Fallopian tube (tissue), 1 donor: ENCODE measurements around a stretch of chr1.

- PRO-cap: no peak
Observed at GRCh38 chr1:27817136-27817754, 13.3 kb upstream of the PPP1R8 start.

DNA sequence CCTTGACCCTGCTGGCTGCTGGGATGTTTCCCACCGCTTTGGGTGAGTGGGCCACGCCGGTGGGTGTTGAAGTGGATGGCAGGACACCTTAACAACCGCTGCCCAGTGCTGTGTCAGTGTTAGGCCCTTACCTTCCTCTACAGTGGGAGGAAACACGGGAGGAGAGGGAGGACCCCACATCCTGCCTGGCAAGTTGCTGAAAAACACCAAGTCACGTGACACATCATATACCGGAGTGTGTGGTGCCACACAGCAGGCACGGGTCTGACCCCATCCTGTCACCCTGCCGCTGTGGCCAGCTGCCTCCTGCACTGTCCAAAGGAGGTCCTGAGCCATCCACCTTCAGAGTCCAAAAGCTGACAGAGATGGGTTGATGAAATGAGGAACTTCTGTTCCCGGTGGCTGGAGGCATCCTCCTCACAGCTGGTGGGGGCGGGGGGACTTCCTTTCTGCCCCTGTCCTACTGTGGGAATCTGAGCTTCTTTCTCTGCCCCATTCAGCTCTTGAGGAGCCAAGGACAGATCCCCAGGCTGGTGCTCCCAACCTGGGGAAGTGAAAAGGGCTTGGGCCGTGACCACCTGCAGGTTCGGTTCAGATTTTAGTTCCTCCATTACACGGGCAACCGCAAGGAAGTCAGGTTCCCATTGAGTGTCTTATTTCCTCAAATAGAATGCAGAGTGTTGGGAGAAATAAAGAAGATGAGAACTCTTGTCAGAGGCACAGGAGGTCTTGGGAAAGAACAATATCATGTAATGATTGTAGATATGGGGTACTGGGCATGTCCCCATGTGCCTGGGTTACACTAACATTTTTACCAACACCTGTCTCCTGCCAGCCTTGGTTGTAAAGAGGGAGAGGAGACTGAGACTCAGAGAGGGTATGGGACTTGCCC lies 3.1 kb upstream of the THEMIS2 start:
- PRO-cap: no peak

GRCh38 chr1:27872729-27873622 lies 632 bp downstream of the THEMIS2 start:
- PRO-cap: no peak

- PRO-cap: no peak
Observed at GRCh38 chr1:27886949-27887593, 14.7 kb downstream of the THEMIS2 start.

GRCh38 chr1:28104892-28105639 lies 16.7 kb upstream of the EYA3 start:
- PRO-cap: unidirectional peak, minus-strand start at chr1:28105158; unidirectional peak, minus-strand start at chr1:28105212

DNA sequence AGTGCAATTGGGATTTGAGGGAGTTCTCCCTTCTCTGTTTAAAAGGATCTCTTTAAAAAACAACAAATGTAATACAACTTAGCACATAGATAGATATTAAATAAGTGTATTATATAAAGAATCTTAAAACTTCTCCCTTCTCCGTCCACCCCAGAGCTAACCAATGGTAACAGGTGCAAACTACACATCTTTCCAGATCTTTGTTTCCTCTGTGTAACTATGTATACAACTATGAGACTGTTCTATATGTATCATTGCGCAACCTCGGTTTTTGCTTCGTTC lies 10.3 kb downstream of the ATP5IF1 start:
- PRO-cap: bidirectional peak, plus-strand start outside the sequence, minus-strand start at position 165 of the sequence

DNA sequence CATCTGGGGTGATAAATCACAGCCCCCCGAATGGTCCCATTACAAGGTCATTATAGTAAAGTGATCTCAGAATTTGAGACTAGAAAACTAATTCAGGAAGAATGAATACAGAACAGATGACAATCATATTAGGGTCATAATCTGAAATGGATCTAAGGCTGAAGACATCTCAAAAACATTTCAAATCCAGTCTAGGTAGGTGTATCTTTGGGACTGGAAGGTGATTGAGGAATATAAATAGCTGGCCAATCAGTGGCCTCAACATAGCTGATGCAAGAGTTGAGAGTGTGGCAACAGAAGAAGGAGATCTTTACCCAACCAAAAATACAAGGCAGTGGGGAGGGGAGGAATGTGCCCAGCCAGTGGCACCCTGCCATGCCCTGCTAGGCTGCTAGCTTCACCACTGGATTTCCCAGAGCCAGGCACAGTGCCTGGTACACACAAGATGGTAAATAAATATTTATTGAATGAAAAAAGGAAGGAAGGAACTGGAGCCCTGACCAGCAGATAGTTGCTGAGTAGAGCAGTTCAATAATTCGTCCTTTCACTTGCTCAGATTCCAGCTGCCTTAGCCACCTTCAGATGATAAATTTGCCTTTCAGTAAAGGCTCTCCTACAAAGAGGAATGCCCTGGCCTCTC lies 9.9 kb upstream of the SESN2 start:
- PRO-cap: no peak

DNA sequence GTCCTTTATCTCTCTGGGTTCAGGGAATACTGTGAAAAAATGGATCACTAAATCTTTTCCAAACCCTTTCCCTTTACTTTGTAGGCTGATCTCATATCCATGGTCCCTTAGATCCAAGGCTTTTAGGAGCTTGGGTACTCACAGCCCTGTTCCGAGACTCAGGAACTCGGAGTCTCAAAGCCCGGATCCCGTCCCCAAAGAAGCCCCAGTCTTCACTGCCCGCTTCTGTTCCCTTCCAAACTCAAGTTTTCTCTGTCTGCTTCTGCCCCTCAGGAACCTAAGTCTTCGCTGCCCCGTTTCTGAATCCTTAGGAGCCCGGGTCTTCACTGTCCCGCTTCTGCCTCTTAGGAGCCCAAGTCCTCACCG lies 607 bp downstream of the TAF12 start:
- PRO-cap: no peak

DNA sequence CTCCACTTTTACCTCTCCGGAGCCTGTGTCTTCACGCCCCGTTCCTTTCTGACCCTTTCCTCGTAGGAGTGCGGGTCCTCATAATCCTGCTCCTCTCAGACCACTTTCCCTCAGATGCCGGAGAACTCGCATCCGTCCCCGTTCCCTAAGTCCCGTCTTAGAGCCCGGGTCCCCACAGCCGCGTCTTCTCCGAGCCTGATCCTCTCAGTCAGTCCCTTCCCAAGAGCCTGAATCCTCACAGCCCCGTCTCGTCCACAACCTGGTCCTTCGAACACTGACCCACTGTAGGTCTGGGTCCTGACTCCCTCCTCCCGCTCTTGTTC lies 263 bp downstream of the TAF12 start:
- PRO-cap: no peak

DNA sequence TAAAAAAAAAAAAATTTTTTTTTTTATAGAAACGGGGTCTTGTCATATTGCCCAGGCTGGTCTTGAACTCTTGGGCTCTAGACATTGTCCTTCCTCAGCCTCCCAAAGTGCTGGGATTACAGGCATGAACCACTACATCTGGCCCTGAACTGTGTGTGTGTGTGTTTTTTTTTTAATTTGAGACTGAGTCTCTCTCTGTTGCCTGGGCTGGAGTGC lies 15.9 kb downstream of the EPB41 start:
- PRO-cap: no peak

DNA sequence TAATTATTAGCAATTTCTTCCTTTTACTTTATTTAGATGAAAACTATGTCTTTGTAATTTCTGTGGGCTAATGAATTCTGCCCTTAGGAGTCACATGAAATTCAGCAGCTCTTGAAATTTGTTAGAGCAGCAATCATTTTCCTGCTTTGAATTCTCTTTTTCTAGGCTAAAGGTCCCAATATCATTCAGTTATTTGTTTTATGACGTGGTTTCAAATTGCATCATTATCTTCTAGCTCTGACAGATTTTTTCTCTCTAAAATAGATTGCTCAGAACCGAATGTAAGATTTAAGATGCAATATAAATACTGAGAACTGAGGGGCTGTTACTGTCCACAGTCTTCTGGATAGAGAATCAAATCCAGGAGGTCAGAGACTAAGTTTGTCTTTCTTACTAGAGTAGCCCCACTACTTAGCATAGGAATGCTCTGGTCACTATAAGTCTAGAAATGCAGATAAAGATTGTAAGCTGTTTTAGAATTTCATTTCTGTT lies 59.6 kb downstream of the EPB41 start:
- PRO-cap: no peak

GRCh38 chr1:29202755-29203154 lies 21.1 kb upstream of the SRSF4 start:
- PRO-cap: no peak

- PRO-cap: no peak
Observed at GRCh38 chr1:29223495-29224045, 7.2 kb downstream of the MECR start.

GRCh38 chr1:29238767-29239148 lies 2.4 kb downstream of the PTPRU start:
- PRO-cap: no peak

GRCh38 chr1:29785115-29785314 lies 548.7 kb downstream of the PTPRU start:
- PRO-cap: unidirectional peak, plus-strand start at chr1:29785180

GRCh38 chr1:30013140-30013391 lies 710.3 kb downstream of the MATN1 start:
- PRO-cap: no peak

GRCh38 chr1:30677597-30677850 lies 45.9 kb downstream of the MATN1 start:
- PRO-cap: unidirectional peak, plus-strand start at chr1:30677746

DNA sequence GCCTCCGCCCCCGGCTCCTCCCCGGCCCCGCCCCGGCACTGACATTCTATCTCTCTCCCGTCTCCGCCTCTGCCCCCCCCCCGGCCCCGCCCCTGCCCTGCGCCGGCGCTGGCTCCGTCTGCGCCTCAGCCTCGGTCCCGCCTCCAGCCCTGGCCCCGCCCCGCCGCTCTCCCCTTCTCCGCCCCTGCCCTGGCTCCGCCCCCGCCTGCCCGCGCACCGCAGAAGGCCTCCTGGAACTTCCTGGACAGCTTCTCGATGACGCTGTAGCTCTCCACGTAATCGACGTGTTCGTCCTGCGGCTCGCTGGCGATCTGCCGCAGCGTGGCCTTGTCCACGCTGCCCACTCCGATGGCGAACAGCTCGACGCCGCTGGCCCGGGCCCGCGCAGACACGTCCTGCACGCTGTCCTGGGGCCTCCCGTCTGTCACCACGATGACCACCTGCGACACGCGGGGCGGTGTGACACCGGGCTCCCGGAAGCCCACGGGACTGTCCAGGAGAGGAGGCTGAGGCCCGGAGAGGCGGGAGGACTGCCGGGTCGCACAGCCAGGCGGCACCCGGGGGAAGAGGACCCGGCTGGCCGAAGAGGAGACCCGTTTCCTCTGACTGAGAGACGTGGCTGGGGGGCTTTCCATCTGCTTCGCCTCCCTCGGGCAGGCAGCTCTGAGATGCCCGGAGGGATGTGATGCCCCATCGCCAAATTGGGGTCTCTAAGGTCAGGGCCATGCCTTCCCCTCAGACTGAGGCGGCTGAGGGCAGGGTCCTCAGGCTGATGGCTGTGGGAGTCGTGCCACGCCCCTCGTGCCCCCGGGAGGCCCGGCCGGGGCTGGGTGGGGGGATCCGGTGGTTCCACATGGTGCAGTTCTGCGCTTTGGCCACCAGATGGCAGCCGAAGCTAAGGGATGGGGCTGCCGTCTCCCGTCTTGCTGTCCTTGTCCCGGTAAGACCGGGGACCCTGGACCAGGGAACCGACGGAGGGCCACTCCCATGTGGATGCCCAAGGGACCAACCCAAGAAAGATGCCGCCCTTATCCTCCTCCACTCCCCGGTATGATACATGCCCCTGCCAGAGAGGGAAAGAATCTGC lies 4.5 kb downstream of the MATN1 start:
- PRO-cap: bidirectional peak, plus-strand start at position 285 of the sequence, minus-strand start outside the sequence

GRCh38 chr1:30729073-30729362 lies 5.6 kb upstream of the MATN1 start:
- PRO-cap: no peak

DNA sequence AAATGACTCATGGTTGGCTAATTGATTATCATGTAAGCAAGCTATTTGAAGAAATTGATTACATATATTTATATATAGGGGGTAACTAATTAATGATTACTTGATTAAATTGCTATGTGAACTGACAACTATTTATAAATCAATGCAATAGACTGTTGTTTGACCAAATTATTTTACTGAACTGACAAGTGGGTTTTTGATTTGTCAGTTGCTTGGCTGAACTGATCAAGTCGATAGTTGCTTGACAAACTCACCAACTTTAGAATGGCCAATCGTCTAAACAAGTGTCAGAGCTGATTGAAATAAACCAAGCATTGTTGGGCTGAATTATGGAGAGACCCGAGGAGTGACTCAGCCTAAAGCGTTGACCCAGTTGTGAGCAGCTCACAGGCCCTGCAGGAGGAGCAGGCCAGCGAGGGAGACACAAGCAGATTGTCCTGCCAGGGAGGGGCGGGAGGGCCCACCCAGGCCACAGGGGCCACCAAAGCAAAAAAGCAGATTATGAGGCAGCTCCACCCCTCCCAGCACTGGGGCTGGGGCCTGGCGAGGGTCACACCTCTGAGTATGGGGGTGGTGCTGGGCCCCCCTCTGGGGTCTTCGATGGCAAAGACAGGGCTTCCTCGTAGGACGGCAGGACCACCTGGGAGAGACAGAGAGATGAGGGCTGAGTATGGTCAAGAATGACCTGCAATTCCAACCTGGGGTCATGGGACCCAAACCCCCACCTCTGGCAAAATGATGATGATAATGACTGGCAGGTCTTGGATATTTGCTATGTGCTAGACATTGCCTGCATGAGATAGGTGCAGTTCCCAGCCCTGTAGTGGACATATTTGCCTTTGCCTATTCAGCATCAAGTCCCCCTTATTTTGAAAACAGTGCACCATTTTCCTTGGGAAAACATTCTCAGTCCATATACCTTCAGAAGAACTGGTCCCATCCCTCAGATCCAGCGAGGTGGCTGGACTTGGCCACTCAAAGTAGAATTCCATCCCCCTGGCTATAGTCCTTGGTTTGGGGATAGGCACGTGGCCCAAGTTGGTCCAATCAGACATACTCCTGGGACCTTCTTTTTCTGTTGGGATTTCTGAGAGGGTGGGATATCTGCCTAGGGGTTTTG lies 10.3 kb upstream of the MATN1 start:
- PRO-cap: no peak